SJCRH30 (cell line): Measurements from ENCODE around the gene SMIM8.

DNA sequence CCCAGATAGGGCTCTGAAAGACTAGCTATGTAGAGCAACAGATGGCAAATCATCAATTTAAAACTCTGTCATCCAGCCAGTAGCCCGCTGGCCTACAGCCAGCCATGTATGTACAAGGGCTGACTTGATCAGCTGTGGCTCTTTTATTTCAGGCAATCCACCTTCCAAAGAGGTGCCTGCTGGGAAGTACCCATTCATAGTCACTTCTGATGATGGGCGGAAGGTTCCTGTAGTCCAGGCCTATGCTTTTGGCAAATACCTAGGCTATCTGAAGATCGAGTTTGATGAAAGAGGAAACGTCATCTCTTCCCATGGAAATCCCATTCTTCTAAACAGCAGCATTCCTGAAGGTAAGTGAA lies 35.2 kb downstream of the NT5E start:
- RAMPAGE, long total RNA: no peak

GRCh38 chr6:85639334-85639933 lies 3.3 kb downstream of the SYNCRIP start:
- RAMPAGE, long total RNA: no peak

- RAMPAGE, long total RNA: no peak
Observed at GRCh38 chr6:85680326-85680902, 37.7 kb upstream of the SYNCRIP start.

- RAMPAGE, long total RNA: no peak
Observed at GRCh38 chr6:86306509-86306788, 630.9 kb upstream of the HTR1E start.

GRCh38 chr6:87212988-87213889 lies 57.9 kb downstream of the ZNF292 start:
- RAMPAGE, long total RNA: no peak

DNA sequence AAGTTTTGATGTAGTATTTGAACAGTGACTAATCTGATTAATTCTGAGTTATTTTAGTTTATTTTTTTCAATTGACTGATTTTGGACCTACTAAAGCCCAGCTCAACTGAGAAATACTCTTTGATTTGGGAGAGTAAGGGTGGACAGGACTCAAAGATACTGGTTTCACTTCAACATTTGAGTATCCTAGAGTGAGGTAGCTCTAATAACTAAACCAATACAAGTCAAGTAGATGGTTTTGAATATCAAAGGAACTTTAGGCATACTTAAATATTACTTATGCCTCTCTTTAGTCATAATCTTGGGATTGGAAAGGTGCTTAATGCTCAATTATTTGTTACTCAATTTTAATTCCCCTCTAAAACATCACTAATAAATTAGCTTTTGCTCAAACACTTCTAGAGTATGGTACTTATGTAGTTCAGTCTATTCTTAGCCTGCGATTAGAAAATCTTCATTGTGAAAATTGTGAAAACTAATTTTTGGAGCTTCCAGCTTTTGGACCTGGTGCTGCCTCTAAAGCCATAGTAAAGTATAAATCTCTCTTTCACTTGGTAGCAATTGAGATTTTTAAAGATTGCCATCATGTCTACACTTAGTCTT lies 65.8 kb downstream of the ZNF292 start:
- RAMPAGE, long total RNA: no peak

DNA sequence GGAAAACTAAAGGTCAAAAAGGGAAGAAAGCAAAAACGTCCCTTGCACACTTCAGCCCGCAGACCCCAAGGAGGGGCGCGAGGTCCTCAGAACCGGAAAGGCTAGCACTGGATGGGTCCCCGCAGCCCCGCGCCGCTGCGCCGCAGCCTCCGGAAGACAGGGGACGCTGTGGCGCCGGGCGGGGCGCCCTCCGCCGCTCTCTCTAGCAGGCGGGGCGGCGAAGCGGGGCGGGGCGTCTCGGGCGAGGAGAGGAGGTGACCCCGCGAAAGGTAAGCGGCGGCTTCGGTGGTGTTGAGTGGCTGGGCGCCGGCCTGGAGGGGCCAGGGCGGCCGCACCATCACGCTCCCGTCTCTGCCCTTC lies at the start of gene SMIM8:
Gene SMIM8, plus strand, starts transcription at position 225 of the 360 bp plus-strand sequence.
- RAMPAGE, long total RNA: start-site peak on the plus strand centred at position 238 of the sequence, 30 bp wide, 318 and 83 reads in 2 replicates

DNA sequence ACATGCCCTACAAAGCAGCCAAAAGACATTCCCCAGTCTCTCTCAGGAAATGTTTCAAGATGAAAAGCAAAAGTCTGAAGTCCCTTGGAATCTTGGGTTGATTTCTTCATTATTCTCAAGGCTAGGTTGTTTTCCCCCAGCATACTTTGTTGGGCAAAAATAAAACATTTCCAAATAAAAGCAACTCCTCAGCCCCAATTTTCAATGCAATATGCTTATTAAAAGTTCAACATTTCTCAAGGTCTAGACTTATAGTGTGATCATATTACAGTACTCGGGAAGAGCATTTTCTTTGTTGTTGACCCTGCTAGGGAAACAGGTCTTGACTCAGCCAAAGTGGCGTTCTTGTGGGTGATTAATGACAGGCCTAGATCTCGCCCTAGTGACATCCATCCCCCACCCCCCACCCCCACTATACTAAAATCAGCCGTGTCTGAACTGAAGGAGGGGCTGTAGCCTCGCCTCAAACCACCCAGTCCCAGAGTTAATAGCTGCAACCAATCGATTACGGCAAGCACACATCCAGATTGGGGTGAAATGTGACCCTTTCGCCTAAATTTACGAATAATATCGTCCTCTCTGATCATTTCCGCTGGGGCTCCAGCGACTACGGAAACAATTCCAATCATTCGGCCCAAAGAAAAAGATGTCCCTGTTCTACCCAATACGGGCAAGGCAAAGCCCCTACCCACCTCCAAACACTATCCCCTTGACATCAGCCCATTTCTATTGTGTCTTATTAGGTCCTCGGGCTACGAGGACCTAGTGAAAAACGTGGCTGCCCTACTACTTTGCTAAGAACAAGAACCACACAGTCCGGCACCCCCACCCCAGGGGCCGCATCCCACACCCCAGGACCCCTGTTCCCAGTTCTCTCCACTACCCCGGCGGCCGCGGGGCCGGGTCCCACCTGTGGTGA lies 1.2 kb downstream of the AKIRIN2 start:
- RAMPAGE, long total RNA: no peak

DNA sequence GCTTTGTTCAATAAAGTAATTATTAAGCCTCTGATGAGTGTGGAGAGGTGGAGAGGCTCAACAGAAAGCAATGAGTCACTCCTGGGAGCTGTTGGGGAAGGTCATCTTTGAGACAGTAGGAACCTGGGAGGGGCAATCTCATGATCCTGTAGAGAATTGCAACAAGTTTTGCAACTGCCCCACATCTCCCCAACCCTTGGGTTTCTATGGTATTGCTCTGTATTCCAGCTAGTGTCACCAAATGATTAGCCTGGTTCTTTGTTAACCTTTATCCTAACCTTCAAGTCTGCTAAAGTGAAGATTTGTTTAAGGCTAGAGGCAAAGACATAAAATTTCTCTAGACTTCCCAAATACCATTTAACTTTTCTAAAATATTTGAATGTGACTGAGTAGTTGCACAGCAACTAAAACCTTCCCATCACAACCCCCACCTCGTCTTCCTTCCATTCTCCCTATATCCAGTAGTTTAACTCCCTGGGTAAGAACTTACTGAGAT lies 87.7 kb upstream of the AKIRIN2 start:
- RAMPAGE, long total RNA: no peak

- RAMPAGE, long total RNA: no peak
Observed at GRCh38 chr6:88008802-88009140, 38.9 kb upstream of the SPACA1 start.

DNA sequence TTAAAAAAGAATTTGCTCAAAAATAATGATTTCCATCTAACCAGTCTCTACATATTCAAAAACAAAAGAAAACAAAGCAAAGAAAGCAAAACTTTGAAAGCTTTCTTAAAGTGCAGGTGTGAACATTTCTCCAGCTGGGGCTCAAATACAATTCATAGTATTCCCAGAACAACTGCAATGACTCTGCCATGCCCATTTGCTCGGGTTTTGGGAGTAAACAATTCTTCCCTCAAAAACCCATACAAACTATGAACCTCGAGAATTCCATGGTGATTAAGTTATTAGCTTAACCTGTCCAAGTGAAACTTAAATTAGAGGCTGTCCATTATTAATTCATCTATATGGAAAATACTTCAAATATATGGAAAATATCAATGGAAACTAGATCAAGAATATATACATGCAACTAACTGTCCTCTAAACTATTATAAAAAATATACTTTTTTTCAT lies 5.0 kb downstream of the CNR1 start:
- RAMPAGE, long total RNA: no peak

- RAMPAGE, long total RNA: no peak
Observed at GRCh38 chr6:88178141-88178471, 12.0 kb upstream of the CNR1 start.

DNA sequence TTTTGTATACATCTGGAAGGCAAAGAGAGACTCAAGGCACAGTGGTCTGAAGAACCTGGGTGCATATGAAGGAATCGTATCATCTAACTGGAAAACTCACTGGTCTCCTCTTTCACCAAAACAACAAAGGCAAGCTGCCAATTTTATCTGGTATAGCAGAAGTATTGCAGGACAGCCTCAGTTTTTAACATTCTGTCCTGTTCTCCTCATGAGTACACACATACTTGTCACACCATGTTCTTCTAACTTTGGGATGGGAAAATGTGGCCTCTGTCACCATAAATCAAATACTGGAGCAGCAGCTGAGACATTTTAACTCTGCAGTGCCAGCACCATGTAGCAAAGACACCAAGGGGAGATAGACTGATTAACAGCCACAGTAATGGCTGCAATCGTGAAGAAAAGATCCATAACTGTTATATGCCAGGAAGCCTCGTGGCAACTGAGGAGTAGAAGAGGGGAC lies 199.1 kb upstream of the CNR1 start:
- RAMPAGE, long total RNA: no peak

DNA sequence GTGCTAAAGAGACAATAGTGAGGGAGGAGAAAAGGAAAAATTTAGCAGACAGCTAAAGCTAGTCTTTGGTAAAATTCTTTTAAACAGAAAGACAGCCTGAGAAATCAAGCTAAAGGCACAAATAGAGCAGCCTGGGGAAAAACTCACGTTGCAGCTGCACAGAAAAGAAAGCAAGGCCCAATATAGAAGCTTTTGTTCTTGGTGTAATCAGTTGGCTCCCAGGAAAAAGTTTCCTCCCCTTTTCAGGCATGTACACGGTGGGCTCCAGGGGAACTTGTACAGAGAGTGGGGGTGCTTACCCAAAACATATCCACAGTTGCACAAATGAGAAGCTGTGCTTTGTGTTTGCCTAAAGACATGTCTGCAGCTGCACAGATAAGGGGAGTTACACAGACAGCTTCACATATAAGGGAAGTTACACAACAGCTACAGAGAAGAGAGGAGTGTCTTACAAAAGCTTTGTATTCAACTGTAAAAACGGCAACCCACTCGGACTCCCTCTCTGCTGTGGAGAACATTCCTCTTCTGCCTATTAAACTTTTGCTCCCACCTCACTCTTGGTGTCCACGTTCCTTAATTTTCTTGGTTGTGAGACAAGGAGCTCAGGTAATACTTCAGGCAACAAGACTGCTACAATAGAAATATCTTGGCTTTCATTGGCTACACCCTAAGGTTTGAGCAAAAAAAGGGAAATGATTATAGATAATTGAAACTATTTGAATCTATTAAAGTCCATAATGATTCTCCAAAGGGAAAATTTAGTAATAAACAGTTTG lies 7.5 kb upstream of the PNRC1 start:
- RAMPAGE, long total RNA: no peak

DNA sequence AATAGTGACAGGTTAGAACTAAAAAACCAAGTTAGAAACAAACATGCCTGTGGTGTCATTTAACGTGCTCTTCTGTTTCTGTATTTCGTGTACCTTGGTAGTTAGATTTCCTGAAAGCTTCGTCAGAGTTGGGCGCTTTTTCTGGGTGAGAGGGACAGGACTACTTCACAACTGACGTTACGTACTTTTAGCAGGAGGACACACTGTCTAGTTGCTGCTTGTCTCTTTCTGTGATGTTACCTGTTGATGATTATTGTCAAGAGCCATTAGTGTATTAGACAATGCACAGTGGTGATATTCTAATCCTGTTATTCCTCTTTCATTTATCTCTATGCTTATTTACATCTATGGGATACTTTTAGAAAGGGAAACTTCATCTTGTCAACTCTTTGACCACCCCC lies 96.4 kb downstream of the LYRM2 start:
- RAMPAGE, long total RNA: no peak

- RAMPAGE, long total RNA: no peak
Observed at GRCh38 chr6:89562475-89562840, 76.1 kb downstream of the LYRM2 start.

DNA sequence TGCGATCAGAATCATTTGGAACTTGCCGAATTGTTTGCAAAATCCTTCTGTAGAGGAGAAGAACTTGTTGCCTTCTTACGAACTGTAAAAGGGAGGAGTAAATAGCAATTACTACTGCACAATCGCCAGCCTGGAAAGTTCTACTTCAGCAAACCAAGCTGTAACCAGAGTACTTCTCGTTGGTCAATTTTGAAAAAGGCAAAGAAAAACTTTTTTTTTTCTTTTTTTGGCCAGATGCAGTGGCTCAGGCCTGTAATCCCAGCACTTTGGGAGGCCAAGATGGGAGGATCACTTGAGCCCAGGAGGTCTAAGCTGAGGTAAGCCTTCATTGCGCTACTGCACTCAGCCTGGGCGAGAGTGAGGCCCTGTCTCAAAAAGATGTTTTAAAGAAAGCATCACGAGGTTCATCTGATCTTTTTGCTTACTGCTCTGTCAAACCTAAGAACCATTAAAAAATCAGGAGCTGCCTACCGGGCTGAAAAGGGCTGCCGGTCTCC lies 698 bp downstream of the LYRM2 start:
- RAMPAGE, long total RNA: no peak

GRCh38 chr6:89642854-89643943 lies 4.7 kb upstream of the LYRM2 start:
- RAMPAGE, long total RNA: no peak

- RAMPAGE, long total RNA: no peak
Observed at GRCh38 chr6:89807676-89808563, 11.7 kb downstream of the MDN1 start.

DNA sequence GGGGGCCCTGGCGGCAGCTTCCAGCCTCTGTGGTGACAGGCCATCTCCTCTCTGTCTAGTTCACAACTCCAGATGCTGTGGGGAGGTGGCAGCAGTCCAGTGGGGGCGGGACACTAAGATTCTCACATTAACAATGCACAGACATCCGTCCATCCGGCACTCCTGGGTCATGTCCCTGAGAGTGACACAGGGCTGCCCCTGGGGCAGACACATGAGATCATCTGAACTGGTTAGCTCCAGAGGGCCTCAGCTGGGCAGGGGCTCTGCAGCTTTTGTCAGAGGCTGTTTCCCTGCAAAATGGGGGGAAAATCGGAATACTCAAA lies 91.0 kb downstream of the GJA10 start:
- RAMPAGE, long total RNA: no peak